ENCODE measurements around a stretch of chr1.

DNA sequence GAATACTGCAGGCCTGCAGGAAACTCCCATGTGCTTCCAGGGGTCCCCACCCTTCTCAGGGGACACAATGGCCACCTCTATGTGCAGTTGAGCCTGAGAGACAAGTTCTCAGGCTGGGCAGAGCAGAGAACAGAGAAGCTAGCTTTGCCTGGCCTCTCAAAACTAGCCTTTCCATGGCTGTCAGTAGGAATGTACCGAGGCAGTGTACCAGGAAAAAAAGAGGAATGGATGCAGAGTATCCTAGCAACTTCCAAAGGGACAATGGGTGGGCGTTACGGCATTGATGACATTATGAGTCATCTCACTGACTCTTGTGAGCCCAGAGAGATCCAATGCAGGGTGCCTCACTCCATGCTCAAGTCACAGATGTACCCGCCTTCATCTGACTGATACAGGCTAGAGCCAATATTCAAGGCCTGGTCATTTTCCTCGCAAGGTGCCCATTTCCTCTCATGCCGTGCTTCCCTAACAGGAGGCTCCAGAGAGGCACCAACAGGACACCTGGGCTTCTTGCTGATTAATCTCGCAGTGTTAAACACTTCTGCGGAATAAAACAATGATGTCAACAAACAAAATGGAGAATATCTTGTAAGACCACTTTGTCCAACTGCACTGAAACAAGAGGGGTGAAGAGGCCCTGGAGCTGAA lies 51.4 kb upstream of the C8B start:
- PRO-cap: no peak

- PRO-cap: no peak
These were observed 68.9 kb upstream of the C8B start for GRCh38 chr1:57034765-57035090.

- PRO-cap: no peak
These were observed 7.3 kb upstream of the TACSTD2 start for GRCh38 chr1:58584173-58584914.

DNA sequence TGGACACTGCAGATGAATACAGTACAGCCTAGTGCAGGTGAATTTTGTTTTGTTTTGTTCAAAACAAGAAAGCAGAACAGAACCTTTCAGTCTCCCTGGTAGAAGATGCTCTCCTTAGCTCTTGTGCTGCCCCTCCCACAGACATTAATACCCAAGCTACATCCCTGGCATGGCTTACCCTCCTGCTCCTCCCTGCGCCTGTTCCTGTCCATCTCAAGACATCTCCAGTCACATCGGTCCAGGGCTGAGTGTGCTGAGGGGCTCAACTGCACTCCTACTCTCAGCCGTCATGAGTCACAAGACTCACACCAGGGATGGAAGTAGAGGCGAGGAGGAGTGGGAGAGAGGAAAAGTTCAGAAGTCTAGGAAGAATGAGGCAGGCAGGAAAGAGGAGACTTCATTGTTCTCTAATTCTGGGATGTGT lies 9.2 kb upstream of the TACSTD2 start:
- PRO-cap: no peak

GRCh38 chr1:58675440-58675808 lies 24.4 kb downstream of the MYSM1 start:
- PRO-cap: no peak

DNA sequence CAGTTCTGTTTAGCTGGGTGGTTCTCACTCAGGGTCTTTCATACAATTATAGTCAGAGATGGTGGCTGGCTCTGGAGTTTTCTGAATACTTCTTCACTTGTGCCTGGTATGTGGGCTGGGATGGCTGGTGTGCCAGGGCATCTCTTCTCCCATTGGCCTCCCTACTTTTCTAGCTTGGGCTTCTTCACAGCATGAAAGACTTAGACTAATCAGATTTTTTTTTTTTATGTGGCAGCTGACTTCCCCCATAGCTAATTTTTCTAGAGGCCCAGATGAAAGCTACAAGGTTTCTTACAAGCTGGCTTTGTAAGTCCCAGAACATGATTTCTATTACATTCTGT lies 25.1 kb upstream of the MYSM1 start:
- PRO-cap: no peak

- PRO-cap: no peak
These were observed 20.7 kb downstream of the JUN start for GRCh38 chr1:58763025-58763707.

- PRO-cap: no peak
These were observed 149.1 kb upstream of the JUN start for GRCh38 chr1:58932889-58933491.

DNA sequence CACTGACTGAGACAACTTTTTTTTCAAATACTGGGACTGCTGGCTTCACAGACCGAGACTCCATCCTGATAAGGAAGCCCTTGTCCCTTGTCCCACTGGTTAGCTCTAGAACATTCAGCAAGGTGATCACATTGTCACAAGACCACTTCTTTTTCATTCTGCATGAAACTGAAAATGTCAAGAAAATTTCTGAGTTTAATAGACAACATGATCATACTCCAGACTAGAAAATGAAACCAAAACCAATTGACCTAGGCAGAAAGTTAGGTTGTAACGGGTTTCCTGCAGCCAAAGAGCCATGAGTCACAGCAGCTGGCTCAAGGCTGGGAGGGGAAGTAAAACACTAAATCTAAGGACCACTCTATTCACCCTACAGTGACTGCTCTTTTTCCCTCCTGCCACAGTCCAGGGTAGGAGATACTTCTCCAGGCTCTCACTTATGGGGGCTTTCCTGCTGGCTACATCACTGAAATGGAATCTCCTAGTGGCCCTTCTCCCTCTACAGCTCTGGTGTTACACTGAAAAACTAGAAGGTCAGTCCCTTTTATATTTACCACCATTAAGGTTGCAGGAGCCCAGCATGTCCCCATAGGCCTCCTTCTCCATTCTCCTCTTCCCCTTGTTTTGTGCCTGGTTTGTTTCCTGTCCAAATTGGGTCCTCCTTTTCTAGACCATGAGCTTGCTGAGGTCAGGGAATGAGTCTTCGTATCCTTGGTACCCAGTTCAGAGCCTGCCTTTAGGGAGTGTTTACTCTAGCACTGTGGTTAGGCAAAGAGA lies 236.4 kb upstream of the JUN start:
- PRO-cap: unidirectional peak, minus-strand start at position 97 of the sequence

- PRO-cap: no peak
These were observed 93.5 kb downstream of the FGGY start for GRCh38 chr1:59390398-59390731.

GRCh38 chr1:59422912-59423538 lies 126.1 kb downstream of the FGGY start:
- PRO-cap: no peak

DNA sequence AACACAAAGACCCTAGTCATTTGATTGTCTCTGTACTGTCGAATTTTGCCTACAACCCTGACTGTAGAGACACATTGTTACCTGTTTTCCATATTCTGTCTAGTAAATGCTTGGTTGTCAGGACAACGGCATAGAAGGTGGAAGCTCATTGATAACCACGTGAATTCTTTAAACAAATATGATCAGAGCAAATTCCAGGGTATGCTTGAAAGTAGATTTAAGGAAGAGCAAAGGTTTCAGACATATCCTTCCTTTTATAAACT lies 203.0 kb downstream of the FGGY start:
- PRO-cap: no peak

DNA sequence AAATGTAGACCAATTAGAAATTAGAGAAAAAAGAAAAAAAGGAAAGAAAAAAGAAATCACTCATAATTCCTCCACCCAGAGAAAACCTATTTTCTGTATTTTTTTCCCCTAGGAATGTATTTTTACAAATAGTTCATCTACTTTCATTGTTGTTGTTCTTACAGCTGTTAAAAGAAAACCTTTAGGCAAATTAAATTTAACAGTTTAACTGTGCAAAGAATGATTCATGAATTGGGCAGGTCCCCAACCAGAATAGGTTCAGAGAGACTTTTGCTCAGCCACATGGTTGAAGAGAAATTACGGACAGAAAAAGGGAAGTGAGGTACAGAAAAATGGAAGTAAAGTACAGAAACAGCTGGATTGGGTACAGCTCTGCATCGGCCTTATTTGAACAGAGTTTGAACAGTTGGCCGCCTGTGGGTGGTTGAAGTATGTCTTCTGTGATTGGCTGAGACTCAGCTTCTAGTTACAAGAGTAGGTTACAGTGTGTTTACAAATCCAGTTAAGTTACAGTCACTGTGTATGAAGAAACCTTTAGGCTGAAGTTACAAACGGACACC lies 210.0 kb downstream of the FGGY start:
- PRO-cap: no peak

GRCh38 chr1:59520763-59521623 lies 224.1 kb downstream of the FGGY start:
- PRO-cap: no peak

DNA sequence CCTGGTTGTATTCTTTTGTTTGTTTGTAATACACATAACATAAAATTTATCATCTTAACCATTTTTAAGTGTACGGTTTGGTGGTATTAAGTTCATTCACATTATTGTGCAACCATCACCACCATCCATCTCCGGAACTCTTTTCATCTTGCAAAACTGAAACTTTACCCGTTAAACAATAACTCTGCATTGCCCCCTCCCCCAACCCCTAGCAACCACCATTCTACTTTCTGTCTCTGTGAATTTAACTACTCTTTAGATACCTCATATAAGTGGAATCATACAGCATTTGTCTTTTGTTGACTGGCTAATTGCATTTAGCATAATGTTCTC lies 117.6 kb upstream of the HOOK1 start:
- PRO-cap: no peak

DNA sequence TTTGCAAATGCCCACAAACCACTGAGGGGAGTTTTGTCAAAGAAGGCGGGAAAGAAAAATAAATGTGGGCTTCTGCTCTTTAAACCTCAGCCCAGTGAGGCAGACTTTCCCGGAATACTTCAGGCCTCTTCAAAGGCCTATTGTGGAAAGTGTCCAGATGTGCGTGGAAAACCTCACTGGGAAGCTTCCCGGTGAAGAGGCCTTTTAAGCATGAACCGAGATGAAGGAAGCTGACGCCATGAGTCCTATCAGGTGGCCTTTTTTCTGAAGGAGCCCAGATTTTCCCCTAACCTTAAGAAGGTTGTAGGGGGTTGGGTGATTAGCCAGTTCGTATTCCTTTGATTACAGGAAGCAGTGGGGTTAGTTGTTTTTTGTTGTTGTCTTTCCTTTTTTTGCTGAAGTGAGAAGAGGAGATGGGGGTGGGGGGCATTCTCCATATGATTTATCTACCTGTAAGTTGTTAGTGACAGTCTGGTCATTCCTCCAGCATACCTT lies 83.5 kb upstream of the HOOK1 start:
- PRO-cap: no peak

GRCh38 chr1:59733361-59734021 lies 81.3 kb upstream of the HOOK1 start:
- PRO-cap: no peak

DNA sequence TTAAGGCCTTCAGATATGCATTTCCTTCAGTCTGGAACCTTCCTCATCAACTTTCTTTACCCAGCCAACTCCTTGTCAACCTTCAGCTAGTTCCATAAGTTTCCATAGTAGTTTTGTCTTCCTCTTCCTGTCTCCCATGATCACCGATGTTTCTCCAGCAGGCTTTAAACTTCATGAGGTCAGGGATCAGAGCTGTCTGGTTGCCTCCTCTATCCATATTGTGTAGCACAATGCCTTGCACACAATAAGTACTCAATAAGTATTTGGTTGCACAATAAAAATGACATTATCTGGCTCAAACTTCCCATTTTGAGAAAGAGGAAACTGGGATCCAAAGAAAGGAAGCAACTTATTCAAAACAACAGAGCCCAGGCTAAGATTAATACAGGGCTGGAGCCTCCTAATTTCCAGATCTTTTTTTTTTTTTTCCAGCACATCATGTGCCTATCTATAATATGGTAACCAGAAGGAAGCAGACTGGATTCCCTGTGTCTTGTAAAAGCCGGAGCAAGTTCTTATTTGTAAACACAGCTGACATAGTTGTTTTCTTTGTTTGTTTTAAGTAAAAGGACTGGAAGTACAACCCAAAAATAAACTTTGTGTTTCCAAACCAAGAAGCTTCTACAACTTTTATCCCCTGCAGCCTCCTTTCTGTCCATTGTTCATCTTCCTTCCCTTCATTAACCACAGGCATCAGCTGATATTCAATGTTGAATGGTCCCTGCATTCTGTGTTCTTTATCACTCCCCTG lies 71.4 kb upstream of the HOOK1 start:
- PRO-cap: no peak

DNA sequence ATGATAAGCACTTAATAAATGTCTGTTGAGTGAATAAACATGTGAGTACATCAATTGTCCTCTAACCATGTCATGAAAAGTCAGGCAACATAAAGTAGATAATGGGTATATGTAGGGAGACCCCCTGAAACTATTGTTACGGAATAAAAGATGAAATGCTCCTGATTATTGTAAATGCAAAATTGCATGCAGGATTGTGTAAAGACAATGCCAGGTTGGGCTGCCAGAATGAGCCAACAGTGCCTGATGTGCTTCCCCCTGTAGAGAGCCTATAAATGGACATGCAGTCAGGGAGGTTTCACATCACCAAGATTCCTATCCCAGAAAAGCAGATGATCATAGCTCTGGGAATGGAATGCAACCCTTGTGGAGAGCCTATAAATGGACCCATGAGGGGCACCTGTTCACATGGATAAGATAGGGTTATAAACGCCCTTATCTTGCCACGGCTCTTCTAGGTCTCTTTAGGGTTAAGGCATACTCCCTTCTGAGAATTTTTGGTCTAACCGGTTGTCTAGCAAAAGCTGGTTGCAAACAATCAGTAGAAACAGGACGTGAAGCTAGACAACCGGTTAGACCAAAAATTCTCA lies 5.3 kb downstream of the CYP2J2 start:
- PRO-cap: no peak

DNA sequence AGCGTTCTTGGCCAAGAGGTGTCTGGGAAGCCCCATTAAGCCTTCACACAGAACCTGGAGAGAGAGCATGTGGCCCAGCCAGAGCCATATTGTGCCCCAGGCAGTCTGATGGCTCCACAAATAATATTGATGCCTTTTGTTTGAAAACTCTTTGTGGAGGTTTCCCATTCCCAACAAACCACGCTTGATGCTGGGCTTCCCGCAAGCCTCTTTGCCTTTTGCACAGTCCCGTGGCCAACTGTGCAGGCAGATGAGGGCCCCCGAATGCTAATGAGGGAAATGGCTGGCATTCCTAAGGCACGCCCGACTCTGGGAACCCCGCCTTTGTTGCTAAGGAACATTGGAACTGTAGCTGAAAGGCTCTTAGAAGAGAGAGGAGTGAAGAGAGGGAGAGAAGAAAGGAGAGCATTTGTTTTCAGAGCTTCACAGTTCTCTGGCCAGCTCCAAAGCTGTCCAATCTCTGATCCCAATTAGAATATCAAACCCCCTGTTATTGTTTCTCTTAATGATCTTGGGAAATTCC lies 59.9 kb upstream of the CYP2J2 start:
- PRO-cap: no peak